Type B pancreatic cell (in vitro differentiated cells): ENCODE data around the gene P2RY14.

GRCh38 chr3:151259733-151260174, 18.6 kb downstream of the P2RY14 start:
- PRO-cap = no peak

- PRO-cap = no peak
Observed at GRCh38 chr3:151278226-151279019, at the start of gene P2RY14. TSS of gene P2RY14 (minus strand) at chr3:151278542.

GRCh38 chr3:151281631-151281771, 3.2 kb upstream of the P2RY14 start:
- PRO-cap = no peak

GRCh38 chr3:152196783-152197139, 72.0 kb upstream of the MBNL1 start:
- PRO-cap = no peak

- PRO-cap = no peak
Observed at GRCh38 chr3:152201023-152201557, 67.6 kb upstream of the MBNL1 start.

DNA sequence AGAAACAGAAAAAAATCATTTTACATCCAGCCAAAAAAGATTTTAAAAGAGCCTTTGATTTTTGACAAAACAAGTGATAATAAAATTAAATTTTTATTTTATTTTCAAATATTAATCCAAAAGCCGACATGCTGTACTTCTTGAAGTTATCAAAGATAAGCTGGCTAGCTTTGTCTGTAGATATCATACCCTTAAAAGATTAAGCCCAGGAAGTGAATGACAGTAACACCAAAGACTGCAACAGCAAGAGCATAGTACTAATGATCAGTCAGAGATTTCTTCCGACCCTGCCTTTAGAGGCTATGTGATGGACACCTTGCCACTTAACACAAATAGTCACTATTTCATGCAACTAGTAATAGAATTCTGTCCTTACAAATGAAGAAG, 9.3 kb upstream of the MBNL1 start:
- PRO-cap = no peak

- PRO-cap = no peak
Observed at GRCh38 chr3:152270560-152270815, 1.8 kb downstream of the MBNL1 start.

GRCh38 chr3:152349640-152350508, 81.1 kb downstream of the MBNL1 start:
- PRO-cap = no peak

- PRO-cap = no peak
Observed at GRCh38 chr3:152360796-152361339, 92.1 kb downstream of the MBNL1 start.

DNA sequence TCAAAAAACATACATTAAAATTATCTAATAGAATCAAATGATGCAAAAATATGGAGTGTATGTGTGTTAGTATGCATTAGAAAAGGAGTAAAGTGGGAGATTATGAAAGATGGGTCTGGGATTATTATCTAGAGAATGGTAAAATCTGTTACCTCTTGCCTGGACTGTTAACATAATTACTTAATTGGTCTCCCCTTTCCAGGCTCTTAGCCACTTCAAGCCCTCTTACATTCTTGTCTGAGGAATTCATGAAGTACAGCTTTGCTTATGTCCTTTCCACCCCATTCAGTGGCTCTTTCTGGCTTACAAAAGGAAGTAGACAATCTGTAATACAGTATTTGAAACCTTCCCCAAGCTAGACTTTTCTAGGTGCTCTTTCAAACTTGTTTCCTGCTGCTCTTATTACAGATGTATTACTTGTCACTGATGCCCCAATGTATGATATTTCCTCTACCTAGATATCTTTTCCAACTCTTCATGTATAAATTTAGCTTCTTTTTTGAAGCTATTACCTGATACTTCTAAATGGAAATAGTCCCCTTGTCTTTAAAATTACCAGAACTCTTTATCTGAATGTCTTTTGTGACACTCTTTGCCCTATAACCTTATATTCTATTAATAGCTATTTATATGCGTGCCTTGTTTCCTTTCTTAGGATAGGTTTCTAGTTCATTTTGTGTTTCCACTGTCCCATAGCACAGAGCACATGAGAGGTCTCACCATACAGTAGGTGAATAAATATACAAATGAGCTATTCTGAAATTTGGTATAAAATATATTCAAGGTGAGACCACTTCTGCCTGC, 129.9 kb downstream of the MBNL1 start:
- PRO-cap = no peak

GRCh38 chr3:152463504-152464036, 194.8 kb downstream of the MBNL1 start:
- PRO-cap = no peak

GRCh38 chr3:153320241-153320945, 158.4 kb downstream of the RAP2B start:
- PRO-cap = no peak

DNA sequence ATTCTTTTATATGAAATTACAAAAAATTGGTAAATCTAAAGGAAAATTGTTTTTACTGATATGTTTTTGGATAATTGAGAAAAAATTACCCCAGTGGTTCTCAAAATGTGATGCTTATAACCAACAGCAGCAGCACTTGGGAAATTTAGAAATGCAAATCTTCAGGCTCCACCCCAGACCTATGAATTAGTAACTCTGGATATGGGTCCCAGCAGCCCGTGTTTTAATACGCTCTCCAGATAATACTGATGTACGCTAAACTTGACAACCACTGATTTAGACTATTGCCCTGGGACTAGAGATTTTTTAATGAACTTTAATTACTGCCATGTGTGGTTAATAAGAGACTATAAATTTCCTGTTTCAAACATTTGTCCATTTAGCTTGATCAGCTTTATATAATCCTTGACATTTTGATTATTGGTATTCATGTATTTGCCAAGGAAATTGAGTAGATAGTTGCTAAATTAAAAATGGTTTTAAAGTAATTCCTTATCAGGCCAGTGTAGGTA, 379.8 kb downstream of the RAP2B start:
- PRO-cap = no peak

DNA sequence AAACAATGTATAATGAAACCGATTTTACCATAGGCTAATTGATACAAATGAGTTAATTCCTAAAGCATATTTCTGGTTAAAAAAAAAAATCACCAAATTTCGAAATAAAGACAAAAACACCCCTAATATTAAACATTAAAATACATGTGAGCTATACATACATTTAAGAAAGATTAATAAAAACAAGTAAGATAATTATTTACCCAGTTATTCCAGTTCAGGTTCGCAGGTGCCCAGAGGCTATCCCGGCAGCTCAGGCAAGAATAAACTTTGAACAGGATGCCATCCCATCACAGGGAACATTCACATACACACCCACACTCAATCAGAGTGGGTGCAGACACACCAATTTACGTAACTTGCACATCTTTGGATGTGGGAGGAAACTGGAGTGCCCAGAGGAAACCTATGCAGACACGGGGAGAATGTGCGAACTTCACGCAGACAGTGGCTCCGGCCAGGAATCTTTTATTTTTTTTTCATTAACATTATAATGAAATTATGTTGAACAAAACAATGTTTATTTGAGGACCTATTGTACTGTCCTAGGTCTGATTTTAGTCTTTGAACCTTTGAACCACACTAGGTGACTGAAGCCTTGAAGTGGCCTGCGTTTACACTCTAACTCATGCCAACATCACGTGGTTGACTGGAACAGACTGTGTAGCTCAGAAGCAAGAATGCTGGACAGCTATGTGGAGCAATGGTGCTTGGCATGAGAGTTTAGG, 391.3 kb downstream of the RAP2B start:
- PRO-cap = no peak

DNA sequence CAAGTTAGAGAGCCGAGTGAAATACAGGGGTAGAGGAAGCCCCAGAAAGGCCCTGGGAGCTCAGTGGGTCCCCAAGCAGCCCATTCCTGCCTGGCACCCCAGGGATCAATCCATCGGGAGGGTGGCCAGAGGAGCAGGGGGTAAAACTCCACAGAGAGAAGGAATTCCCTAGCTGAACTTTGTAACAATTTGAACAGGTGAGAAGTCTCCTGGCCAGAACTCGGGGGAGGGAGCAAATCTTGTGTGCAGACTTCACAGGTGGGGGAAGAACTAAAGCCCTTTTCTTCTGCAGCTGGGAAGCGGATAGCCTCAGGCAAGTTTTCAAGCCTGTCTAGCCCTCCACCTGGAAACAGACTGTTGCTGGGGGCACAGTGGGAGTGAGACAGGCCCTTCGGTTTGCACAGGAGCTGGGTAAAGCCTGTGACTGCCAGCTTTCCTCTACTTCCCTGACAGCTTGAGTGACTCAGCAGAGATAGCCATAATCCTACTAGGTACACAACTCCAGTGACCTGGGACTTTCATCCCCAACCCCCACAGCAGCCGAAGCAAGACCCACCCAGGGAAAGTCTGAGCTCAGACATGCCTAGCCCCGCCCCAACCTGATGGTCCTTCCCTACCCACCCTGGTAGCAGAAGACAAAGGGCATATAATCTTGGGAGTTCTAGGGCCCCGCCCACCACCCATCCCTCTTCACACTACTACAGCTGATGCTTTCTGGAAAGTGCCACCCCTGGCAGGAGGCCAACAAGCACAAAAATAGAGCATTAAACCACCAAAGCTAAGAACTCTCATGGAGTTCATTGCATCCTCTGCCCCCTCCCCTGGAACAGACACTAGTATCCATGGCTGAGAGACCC, 478.7 kb downstream of the RAP2B start:
- PRO-cap = no peak

- PRO-cap = no peak
Observed at GRCh38 chr3:153979831-153980604, 141.2 kb upstream of the ARHGEF26 start.

DNA sequence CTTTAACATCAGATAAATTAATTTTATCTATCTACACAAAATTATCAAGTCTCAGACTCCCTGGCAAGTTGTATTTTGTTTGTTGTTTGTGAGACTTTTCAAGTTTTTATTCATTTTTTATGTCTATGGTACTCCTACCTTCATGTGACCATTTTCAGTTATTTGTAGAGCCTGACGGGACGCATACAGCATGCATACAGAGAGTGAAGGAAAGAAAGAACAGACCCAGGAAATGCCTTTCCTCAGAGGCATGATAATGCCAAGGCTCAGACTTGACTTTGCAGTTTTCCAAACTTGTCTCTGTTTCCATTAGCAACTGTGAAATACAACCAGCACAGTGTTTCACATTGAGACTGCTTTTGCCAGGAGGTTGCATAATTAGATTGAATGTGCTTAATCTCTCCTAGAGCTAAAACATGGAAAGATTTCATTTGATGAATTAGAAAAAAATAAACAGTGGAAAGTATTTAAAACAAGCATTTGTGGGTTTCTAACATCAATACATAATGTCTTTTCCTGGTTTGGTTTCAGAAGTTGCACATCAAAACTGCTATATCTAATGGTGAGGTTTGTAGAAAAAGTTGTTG, 60.6 kb upstream of the ARHGEF26 start:
- PRO-cap = no peak

- PRO-cap = no peak
Observed at GRCh38 chr3:154120875-154121130, 387 bp upstream of the ARHGEF26 start.

- PRO-cap = no peak
Observed at GRCh38 chr3:154121548-154122451, 610 bp downstream of the ARHGEF26 start.

DNA sequence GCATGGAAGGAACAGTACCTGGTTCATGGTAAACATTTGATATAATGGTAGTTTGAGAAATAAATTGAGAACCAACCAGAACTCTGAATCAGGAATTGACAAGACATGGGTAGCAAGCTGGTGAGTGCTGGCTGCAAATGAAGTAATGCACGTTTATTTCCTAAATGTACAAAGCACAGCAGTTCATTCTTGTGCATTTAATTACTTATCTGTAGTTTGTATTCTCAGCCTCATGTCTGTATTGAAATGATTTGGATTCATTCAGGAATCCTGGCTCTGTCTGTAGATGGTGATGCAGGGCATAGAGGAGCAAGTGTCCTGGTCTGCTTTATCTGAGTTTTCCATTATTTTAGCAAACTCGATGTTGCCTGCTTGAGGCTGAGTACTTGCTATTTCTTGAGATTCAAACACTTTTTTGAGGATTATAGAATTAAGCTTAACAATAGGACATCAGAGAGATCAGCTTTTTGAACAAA, 23.2 kb downstream of the ARHGEF26 start:
- PRO-cap = no peak